Type B pancreatic cell (in vitro differentiated cells): ENCODE measurements around a stretch of chr16.

GRCh38 chr16:15736794-15737315, 86.8 kb downstream of the NDE1 start:
- PRO-cap, result no peak

- PRO-cap, result no peak
Measured at GRCh38 chr16:16014377-16015219, 65.2 kb downstream of the ABCC1 start.

GRCh38 chr16:16037449-16038130, 88.2 kb downstream of the ABCC1 start:
- PRO-cap, result no peak

- PRO-cap, result no peak
Measured at GRCh38 chr16:16119811-16120776, 103.2 kb downstream of the ABCC6 start.

- PRO-cap, result no peak
Measured at GRCh38 chr16:16142989-16143381, 80.3 kb downstream of the ABCC6 start.

- PRO-cap, result no peak
Measured at GRCh38 chr16:17134472-17134944, 336.3 kb downstream of the XYLT1 start.

GRCh38 chr16:17238537-17239332, 232.0 kb downstream of the XYLT1 start:
- PRO-cap, result no peak

- PRO-cap, result no peak
Measured at GRCh38 chr16:17343026-17343513, 127.7 kb downstream of the XYLT1 start.

- PRO-cap, result no peak
Measured at GRCh38 chr16:17380460-17381158, 90.2 kb downstream of the XYLT1 start.

GRCh38 chr16:17382954-17383497, 87.7 kb downstream of the XYLT1 start:
- PRO-cap, result no peak

- PRO-cap, result no peak
Measured at GRCh38 chr16:17396770-17397428, 73.9 kb downstream of the XYLT1 start.

- PRO-cap, result no peak
Measured at GRCh38 chr16:17403793-17404381, 66.9 kb downstream of the XYLT1 start.

GRCh38 chr16:17972264-17972649, 364.3 kb downstream of the NPIPA8 start:
- PRO-cap, result no peak

GRCh38 chr16:18401841-18402546, 65.5 kb upstream of the NPIPA8 start:
- PRO-cap, result no peak

DNA sequence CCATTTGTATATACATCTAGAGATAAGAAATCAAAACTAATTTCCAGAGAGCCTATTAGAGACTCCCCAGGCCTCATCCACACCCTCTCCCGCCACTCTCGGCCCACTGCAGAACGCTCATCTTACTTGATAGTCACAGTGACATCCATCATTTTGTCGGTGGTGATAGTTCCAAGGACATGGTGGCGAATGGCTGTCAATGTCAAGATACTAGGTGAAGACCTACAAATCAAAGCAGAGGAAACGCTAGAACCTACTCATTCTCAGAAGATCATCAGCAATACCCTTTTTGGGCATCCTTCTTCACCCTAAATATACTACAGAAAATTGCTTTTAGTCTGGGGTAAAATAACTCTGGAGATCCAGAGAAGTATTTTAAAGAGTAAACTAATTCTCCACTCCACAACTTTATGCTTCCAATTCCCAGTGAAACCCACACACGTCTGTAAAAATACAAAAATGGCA, 38.1 kb downstream of the NOMO2 start:
- PRO-cap, result no peak

- PRO-cap, result no peak
Measured at GRCh38 chr16:18789130-18789668, 935 bp downstream of the RPS15A start.

GRCh38 chr16:18791243-18791595, 1.1 kb upstream of the RPS15A start:
- PRO-cap, result no peak

- PRO-cap, result no peak
Measured at GRCh38 chr16:18792701-18793506, 2.8 kb upstream of the RPS15A start.

DNA sequence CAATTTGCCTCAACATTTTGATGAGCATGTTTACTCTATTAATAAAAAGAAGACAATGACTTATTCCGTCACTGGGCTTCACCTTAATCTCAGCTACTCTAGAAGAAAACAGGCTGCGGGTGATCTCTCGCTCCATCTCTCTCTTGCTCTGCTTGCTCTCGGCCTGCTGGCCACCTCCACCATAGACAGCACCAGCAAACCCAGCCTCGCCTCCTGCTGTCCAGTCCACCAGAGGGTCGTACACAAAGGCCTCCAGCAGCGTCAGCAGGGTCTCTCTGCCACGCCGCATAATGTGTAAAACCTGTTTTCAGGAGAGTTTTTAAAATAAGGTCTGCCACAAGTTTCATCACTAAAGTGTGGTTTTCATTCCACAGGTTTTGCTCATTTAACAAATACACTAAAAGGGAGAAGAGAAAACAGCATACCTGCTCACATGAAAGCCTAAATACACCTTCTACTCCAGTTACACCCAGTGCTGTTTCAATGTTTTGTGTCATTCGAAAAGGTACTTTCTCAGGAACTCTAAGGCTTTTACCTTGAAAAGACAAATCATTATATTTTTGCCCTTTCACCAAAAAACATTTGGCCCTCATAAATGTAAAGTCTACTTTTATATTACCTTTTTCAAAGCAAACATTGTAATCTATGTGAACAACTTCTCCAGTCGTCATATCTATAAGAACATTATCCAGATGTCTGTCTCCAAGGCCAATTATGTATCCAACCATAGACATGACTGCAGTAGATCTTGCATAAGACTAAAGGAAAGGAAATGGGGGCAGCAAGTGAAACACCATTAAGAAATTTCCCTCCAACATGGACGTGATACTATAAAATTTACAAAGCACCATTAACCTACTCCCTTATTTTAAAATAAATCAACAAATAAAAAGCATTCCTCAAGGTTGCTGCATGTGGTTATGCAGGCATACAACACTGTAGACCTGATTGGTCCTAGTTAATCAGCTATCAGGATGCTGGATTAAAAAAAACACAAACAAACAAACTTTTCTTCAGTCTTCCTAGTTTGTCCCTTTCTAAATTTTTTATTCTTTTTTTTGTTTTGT, 36.9 kb upstream of the ARL6IP1 start:
- PRO-cap, result no peak

GRCh38 chr16:18861147-18861928, 60.0 kb upstream of the ARL6IP1 start:
- PRO-cap, result no peak